Right lobe of liver (tissue), 4 donors: ENCODE results near the genes FTL, CGB7 and FLT3LG.

DNA sequence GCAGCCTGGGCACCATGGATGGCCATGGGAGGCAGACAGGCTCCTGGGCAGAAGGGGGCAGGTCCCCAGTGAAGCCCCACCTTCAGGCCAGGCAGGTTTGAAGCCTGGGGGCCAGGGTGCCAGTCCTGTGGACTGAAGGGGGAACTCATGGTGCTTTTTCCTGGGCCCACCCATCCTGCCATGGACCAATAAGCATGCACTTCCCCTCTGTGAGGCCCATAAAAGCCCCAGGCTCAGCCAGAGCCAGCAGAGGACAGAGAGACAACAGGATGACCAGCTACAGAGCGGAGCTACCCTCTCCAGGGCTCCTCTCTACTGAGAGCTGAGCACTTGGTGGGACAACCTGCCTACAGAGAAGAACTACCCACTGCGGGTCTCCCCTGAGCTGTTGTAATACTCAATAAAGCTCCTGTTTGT is 7.6 kb upstream of the BAX start:
- PRO-cap, 4 experiments, result no peak in any of the 4 experiments
- RAMPAGE, long total RNA, 2 experiments, result no peak in any of the 2 experiments

GRCh38 chr19:48964275-48964651 is 846 bp upstream of the FTL start:
- PRO-cap, 4 experiments, result peak in 4 of 4 experiments; most common plus-strand start chr19:48964326 (in 3); most common minus-strand start chr19:48964364 (in 1)
- RAMPAGE, long total RNA, 2 experiments, result no peak in any of the 2 experiments

DNA sequence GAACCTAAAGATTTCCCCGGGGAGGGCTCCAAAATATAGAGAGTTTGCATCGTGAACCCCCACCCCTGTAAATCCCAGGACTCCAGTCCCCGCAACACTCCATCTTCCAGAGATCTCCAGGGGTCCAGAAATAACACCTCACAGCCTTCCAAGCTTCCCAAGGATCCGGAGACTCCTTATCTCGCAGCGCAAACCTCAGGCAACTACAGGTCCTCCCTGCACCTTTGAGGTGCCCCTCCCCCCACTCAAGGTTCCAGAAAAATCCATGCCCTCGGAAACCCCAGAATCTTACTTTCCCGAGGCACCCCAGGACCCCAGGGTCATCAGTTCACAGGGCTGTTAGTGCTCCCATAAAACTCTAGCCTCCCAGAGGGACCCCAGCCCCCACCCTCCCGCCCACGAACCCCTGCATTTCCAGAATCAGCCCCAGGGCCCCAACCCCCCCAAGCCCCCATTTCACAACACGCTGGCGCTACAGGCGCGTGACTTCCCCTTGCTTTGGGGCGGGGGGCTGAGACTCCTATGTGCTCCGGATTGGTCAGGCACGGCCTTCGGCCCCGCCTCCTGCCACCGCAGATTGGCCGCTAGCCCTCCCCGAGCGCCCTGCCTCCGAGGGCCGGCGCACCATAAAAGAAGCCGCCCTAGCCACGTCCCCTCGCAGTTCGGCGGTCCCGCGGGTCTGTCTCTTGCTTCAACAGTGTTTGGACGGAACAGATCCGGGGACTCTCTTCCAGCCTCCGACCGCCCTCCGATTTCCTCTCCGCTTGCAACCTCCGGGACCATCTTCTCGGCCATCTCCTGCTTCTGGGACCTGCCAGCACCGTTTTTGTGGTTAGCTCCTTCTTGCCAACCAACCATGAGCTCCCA is at the start of gene FTL:
FTL (plus strand) TSS at position 658 of the 867 bp plus-strand sequence.
- PRO-cap, 4 experiments, result peak in 4 of 4 experiments; most common plus-strand start position 658 of the sequence (in 4); most common minus-strand start position 205 of the sequence (in 3)
- RAMPAGE, long total RNA, 2 experiments, result start-site peak on the plus strand in 2 of 2 experiments, centred at positions 679 to 767 of the sequence, 157,522 to 240,519 reads per replicate; start-site peak on the minus strand in 2 of 2 experiments, centred at position 791 of the sequence, 5 to 23 reads per replicate

GRCh38 chr19:49057524-49058122 is at the start of gene CGB7:
TSS of gene CGB7 (minus strand) at chr19:49057749.
- PRO-cap, 4 experiments, result peak in 2 of 4 experiments; most common minus-strand start chr19:49057774 (in 2)
- RAMPAGE, long total RNA, 2 experiments, result no peak in any of the 2 experiments

GRCh38 chr19:49129253-49129757 is 10.0 kb downstream of the PPFIA3 start:
- PRO-cap, 4 experiments, result no peak in any of the 4 experiments
- RAMPAGE, long total RNA, 2 experiments, result no peak in any of the 2 experiments

DNA sequence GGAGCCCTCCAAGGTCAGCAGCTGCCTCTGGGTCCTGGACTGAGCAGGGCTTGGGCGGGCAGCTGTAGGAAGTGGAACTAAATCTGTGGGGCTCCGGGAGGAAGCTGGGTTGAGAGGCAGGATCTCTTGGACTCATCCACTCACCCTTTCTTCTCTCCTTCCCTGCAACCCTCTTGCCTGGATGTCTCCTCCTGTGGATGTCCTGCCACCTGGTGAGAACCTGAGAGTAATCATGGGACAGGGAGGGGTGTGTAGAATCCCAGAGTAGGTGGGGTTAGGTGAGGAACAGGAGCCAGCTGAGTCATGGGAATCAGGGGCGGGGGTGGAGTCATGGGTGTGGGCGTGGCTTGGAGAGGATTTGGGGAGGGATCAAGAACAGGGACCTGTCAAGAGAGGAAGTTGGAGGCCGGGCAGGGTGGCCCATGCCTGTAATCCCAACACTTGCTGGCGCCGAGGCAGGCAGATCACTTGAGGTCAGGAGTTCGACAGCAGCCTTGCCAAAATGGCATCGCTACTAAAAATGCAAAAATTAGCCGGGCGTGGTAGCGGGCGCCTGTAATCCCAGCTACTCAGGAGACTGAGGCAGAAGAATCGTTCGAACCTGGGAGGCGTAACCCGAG is 16.7 kb downstream of the PPFIA3 start:
- PRO-cap, 4 experiments, result no peak in any of the 4 experiments
- RAMPAGE, long total RNA, 2 experiments, result no peak in any of the 2 experiments

DNA sequence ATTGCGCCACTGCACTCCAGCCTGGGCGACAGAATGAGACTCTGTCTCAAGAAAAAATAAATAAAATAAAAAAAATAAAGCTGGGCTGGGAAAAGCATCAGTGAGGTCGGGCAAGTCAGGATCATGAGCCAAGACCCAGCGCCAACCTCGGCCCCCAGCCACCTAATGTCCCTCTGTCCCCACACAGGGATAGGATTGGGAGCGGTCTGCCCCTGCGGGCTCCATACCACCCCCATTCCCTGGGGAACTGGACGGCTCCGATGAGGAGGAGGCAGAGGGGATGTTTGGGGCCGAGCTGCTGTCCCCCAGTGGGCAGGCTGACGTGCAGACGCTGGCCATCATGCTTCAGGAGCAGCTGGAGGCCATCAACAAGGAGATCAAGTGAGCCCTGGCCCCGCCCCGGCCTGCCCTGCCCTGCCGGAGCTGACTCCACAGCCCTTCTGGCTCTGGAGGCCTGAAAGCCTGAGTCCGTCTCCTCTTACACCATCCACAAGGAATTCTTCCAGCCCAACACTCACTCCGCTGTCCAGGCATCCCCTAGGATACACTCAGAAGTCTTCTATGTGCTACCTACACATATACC is 17.3 kb downstream of the PPFIA3 start:
- PRO-cap, 4 experiments, result no peak in any of the 4 experiments
- RAMPAGE, long total RNA, 2 experiments, result no peak in any of the 2 experiments

DNA sequence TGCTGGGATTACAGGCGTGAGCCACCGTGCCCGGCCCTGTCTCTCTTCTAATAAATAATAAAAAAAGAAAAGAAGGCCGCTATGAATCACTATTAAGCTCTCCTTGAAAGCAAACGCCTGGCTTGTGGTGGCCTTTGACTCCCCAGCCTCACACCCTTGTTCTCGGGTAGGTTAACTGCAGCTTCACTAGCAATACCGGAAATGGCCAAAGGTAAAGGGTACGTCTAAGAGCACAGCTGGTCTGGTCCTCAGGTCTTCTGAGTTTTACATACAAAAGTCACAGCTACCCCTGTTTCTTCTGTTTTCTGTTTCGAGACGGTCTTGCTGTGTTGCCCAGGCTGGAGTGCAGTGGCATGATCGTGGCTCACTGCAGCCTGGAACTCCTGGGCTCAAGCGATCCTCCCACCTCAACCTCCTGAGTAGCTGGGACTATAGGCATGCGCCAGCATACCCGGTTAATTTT is 67.9 kb downstream of the TRPM4 start:
- PRO-cap, 4 experiments, result no peak in any of the 4 experiments
- RAMPAGE, long total RNA, 2 experiments, result no peak in any of the 2 experiments

- PRO-cap, 4 experiments, result peak in 4 of 4 experiments; most common plus-strand start chr19:49340407 (in 3); most common minus-strand start chr19:49340302 (in 2)
- RAMPAGE, long total RNA, 2 experiments, result start-site peak on the minus strand in 2 of 2 experiments, at chr19:49340290-49340342 at its widest, 27 to 29 reads per replicate
Observed at GRCh38 chr19:49339869-49340969, 5.0 kb downstream of the CD37 start.

DNA sequence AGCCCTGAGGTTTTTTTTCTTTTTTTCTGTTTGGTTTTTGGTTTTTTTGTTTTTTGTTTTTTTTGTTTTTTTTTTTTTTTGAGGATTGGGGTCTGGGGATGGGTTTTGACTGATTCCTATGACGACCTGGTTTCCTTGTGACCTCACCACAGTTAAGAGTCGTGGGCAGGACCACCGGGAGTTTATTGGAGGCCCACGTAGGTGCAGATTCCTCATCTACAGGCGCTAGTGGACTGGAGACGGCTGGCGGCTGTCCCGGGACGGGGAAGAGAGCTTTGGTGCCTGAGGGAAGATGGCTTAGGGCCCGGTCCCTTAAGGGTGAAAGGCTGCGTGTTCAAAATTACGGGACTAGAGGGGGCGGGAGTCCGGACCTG is 642 bp upstream of the TEAD2 start:
- PRO-cap, 4 experiments, result no peak in any of the 4 experiments
- RAMPAGE, long total RNA, 2 experiments, result no peak in any of the 2 experiments

DNA sequence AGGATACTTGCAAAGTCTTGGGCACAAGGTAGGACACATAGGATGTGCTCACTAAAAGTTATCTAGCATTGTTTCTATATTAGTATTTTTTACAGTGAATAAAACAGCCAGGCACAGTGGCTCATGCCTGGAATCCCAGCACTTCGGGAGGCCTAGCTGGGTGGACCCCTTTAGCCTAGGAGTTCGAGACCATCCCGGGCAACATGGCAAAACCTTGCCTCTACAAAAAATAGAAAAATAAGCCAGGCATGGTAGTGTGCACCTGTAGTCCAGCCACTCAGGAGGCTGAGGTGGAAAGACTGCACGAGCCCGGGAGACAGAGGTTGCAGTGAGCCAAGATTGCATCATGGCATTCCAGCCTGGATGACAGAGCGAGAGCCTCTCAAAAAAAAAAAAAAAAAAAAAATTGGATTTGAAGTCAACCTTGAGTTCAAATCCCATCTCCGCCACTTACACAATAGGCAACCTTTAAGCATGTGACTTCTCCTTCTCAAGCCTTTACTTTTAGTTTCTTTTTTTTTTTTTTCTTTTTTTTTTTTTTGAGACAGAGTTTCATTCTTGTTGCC is 11.9 kb downstream of the KASH5 start:
- PRO-cap, 4 experiments, result no peak in any of the 4 experiments
- RAMPAGE, long total RNA, 2 experiments, result no peak in any of the 2 experiments

DNA sequence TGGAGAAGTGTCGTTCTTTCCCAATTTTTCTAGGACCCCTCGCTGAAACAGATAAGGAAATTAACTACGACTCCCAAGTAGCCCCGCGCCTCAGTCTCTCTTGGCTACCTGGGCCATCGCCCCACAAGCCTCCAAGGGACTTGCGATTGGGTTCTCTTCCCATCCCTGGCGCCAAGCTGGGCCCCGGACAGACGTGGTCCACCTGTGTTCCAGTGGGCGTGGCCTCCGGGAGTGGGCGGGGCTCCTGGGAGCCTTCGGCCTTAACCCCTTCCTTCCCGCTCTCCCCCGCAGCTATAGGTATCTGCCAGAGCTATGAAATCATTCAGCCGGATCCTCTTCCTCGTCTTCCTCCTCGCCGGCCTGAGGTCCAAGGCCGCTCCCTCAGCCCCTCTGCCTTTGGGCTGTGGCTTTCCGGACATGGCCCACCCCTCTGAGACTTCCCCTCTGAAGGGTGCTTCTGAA is 962 bp downstream of the GFY start:
- PRO-cap, 4 experiments, result no peak in any of the 4 experiments
- RAMPAGE, long total RNA, 2 experiments, result no peak in any of the 2 experiments

DNA sequence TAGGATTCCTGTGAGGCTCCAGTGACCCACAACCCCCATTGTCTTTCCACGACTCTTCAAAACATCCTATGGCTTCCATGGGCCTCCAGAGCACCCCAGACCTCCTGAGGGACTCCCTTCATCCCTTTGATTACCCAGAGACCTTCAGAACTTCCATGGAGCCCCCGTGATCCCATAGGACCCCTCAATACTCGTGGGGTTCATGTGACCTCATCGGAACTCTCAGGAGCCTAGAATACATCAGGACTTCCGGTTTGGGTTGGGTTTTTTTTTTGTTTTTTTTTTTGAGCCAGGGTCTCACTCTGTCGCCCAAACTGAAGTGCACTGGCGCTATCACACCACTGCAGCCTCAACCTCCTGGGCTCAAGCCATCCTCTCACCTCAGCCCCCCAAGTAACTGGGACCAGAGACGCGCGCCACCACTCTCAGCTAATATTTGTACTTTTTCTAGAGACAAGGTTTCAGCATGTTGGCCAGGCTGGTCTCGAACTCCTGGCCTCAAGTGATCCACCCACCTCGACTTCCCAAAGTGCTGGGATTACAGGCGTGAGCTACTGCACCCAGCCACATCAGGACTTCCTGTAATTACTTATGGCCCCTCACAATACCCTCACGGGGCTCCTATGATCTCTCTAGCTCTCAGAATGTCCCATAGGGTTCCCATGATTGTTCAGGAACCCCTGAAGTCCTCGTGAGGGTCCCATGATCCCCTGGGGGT is 891 bp downstream of the ALDH16A1 start:
- PRO-cap, 4 experiments, result no peak in any of the 4 experiments
- RAMPAGE, long total RNA, 2 experiments, result no peak in any of the 2 experiments

GRCh38 chr19:49473680-49474892 is at the start of gene FLT3LG:
TSS of gene FLT3LG (plus strand) at chr19:49474215.
- PRO-cap, 4 experiments, result peak in 1 of 4 experiments; most common plus-strand start chr19:49474266 (in 1); most common minus-strand start chr19:49474477 (in 1)
- RAMPAGE, long total RNA, 2 experiments, result no peak in any of the 2 experiments

DNA sequence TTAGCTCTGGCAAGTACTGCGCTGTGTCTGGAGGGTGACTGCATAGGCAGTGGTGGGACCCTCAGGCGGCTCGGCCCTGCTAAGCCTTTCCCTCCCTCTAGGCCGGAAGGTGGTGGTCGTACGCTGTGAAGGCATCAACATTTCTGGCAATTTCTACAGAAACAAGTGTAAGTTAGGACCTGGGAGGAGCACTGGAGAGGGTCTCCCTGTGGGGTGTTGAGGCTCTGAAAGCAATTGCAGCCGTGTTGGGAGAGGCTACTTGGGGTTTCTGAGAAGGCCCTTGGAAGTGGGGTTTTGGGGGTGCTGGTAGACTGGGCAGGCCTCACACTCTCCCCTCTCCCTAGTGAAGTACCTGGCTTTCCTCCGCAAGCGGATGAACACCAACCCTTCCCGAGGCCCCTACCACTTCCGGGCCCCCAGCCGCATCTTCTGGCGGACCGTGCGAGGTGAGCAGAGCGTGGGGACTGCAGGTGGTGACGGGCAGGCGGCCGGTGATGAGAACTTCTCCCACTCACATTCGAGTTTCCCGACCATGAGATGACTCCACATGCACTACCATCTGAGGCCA is 2.8 kb downstream of the RPL13A start:
- PRO-cap, 4 experiments, result no peak in any of the 4 experiments
- RAMPAGE, long total RNA, 2 experiments, result start-site peak on the plus strand in 2 of 2 experiments, centred at positions 397 to 398 of the sequence, 1,479 to 2,438 reads per replicate

GRCh38 chr19:49546821-49547401 is 19.1 kb downstream of the RCN3 start:
- PRO-cap, 4 experiments, result no peak in any of the 4 experiments
- RAMPAGE, long total RNA, 2 experiments, result no peak in any of the 2 experiments

DNA sequence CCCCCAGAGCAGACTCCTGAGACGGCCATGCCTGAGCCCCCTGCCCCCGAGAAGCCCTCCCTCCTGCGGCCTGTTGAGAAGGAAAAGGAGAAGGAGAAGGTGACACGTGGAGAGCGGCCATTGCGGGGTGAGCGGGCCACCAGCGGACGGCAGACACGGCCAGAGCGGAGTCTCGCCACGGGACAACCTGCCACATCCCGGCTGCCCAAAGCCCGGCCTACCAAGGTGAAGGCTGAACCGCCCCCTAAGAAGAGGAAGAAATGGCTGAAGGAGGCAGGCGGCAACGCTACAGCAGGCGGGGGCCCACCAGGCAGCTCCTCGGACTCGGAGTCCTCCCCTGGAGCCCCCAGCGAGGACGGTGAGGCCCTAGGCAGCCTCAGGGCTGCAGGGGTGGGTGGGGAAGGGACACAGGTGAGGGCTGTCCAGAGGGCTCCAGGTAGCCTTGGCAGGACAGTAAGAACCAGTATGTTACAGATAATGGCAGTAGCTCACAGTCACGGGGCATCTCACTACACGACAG is 24.0 kb downstream of the RRAS start:
- PRO-cap, 4 experiments, result no peak in any of the 4 experiments
- RAMPAGE, long total RNA, 2 experiments, result no peak in any of the 2 experiments

GRCh38 chr19:49646095-49646841 is 4.3 kb downstream of the SCAF1 start:
- PRO-cap, 4 experiments, result no peak in any of the 4 experiments
- RAMPAGE, long total RNA, 2 experiments, result no peak in any of the 2 experiments

DNA sequence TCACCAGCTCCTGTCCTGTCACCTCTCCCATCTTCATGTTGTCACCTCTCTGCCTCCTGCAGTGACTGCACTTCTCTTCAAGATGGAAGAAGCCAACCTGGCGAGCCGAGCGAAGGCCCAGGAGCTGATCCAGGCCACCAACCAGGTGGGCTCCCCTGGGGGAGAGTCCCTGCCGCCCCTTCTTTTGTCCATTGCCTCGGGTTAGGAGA is 11.5 kb downstream of the IRF3 start:
- PRO-cap, 4 experiments, result no peak in any of the 4 experiments
- RAMPAGE, long total RNA, 2 experiments, result no peak in any of the 2 experiments

DNA sequence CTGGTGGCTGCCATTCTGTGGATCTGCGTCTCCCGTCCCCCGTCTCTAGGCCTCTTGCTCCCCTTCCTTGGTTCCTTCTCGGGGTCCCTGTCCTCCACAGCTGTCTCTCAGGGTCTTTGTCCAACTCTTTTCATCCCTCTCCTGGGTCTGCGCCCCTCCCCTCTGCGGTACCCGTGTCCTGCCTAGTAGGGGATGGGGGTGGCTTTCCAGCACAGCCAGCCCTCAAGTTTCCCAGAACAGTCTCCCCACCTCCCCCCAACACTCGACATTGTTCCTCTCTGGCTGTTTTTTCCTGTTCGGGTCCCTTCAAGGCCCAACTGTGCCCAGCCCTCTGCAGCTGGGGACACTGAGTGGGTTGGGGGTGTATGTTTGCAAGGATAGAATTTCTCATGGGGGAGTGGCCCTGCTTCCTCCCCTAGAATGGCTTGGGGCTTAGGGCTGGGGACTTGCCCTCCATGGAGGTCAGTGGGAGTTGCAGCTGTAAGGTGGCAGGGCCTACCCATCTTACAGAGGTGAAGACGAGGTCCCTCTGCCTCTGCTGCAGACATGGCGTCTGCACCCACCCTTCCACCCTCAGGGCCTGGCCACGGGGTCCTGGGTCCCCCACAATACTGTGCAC is 739 bp upstream of the ADM5 start:
- PRO-cap, 4 experiments, result peak in 1 of 4 experiments; most common plus-strand start position 127 of the sequence (in 1); most common minus-strand start position 151 of the sequence (in 1)
- RAMPAGE, long total RNA, 2 experiments, result no peak in any of the 2 experiments